WTC11 (cell line): ENCODE measurements around the genes FAM81B and RFESD.

GRCh38 chr5:90940517-90941020, 382.0 kb downstream of the ADGRV1 start:
- PRO-cap = bidirectional peak, plus-strand start at chr5:90940799, minus-strand start at chr5:90940660

- PRO-cap = no peak
Measured at GRCh38 chr5:90956416-90956957, 397.9 kb downstream of the ADGRV1 start.

- PRO-cap = no peak
Measured at GRCh38 chr5:91058416-91059142, 324.5 kb downstream of the ARRDC3 start.

GRCh38 chr5:91146089-91146714, 236.9 kb downstream of the ARRDC3 start:
- PRO-cap = no peak

DNA sequence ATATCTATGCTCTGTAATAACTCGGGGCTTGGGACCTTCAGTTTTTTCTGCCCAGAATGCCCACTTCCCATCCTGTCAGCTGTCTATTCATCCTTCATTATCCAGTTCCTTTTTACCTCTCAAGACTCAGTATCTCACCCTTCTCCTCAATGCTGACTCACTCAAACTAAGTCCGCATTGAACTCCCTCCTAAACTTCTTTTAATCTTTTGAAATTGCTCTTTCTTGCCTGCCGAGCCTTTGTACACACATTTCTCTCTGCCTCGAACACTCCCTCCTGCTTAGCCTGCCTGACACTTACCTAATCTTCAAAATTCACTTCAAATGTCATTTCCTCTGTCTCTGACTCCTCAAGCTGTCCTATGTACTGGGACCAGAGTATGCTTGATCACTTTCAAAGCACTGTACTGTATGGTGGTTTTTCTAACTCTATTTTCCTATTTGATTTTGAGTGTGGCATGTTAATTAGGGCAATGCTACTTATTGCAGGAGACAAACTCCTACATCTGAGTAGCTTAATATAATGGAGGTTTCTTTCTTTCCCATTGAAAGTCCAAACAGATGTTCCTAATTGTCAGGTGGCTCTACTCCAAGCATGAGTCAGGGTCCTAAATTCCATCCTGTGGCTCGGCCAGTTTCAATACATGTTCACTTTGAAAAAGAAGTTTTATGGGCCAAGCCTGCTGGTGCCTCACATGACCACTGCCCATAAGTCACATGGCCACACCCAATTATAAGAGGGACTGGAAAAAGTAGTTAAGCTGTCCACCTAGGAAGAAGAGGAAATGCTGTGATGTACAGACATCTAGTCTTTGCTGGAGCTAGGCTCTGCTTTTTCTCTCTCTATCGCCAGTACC, 170.6 kb downstream of the ARRDC3 start:
- PRO-cap = no peak

GRCh38 chr5:91369282-91369978, 13.7 kb downstream of the ARRDC3 start:
- PRO-cap = no peak

DNA sequence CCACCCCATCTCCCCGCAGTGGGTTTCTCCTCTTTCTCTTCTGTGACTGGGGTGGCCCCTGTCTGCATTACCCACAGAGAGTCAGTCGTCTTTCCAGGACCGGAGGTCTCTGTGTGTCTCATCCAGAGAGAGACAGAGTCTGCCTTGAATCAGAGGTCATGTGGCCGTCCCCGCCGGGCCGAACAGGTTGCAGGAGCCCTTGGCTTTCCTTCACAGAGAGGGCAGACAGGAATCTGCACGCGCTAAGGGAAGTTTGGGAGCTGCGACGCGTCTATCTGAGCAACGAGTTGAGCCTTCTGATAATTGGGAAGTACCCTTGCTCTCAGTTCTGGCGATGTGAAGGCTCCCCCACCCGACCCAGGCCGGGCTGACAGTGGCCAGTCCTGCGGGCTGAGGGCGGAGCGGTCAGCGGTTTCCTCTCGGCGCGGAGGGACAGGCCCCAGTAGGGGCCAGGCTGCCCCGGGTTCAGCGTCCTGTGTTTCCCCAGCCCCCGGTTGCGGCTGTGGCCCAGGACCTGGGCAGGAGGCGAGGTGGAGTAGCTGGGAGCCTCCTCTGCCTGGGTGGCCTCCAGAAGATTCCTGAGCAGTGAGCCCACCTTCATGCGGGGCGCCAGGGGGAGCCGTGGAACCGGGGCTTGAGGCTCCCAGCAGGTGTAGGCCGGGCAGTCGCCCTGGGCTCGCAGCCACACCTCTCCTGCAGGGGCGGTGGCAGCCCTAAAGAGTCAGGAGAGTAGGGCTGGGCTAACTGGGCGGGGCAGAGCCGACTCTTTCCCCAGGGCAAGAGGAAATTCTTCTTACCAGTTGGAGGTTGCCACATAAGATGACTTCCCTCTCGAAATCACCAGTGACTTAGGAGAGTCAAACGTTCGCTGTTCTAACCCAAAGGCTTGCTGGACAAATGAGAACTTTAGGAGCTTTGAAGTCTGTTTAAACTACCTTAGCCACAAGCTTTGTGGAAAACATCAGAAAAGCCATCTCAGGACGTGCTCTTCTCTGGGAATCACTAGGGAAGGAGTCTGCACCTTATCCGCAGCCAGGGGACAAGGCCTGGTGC, 13.9 kb downstream of the NR2F1 start:
- PRO-cap = no peak

- PRO-cap = no peak
Measured at GRCh38 chr5:93599424-93599775, 16.4 kb downstream of the NR2F1 start.

DNA sequence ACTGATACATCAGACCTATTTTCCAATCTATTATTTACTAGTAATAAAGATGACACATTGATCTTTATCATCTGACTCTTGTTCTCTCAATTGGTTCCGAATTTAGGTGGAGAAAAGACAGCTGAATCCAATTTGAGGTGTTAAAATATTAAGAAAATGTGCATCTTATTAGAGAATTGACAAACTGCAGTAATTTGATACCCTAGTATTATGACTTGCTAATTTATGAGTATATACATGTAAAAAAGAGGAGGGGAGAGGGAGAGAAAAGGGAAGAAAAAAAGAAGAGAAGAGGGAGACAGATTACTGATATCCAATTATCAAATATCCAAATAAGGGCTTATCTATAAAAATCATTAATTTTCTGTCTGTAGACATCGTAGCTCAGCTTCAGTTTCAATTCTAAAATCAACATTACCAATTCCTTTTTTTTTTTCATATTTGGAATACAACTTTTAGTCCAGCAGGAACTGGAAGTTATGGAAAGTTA, 183.8 kb downstream of the FAM172A start:
- PRO-cap = no peak

DNA sequence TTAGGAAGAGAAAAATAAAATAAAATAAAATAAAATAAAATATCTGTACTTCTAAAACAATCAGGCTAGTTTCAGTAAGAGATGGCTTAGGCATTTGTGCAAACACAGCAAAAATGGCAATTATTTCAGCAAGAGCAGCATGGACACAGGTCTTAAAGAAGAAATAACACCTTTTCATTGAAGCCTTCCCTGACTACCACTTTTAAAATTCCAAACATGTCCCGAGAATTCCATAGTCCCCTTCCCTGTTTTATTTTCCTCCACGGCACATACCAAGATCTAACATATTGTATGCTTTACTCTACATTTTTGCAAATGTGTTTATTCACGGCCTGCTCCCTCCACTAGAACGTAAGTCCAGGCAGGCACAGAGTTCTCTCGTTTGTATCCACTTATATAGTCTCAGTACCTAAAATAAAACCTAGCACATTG, 151.3 kb downstream of the FAM172A start:
- PRO-cap = no peak

GRCh38 chr5:94361695-94362408, 250.4 kb upstream of the FAM172A start:
- PRO-cap = bidirectional peak, plus-strand start at chr5:94362530, minus-strand start at chr5:94362329

GRCh38 chr5:94617912-94618422, 437 bp downstream of the KIAA0825 start:
- PRO-cap = bidirectional peak, plus-strand start at chr5:94618290, minus-strand start at chr5:94618125

GRCh38 chr5:95391051-95391492, at the start of gene FAM81B:
TSS of gene FAM81B (plus strand) at chr5:95391366.
- PRO-cap = no peak

DNA sequence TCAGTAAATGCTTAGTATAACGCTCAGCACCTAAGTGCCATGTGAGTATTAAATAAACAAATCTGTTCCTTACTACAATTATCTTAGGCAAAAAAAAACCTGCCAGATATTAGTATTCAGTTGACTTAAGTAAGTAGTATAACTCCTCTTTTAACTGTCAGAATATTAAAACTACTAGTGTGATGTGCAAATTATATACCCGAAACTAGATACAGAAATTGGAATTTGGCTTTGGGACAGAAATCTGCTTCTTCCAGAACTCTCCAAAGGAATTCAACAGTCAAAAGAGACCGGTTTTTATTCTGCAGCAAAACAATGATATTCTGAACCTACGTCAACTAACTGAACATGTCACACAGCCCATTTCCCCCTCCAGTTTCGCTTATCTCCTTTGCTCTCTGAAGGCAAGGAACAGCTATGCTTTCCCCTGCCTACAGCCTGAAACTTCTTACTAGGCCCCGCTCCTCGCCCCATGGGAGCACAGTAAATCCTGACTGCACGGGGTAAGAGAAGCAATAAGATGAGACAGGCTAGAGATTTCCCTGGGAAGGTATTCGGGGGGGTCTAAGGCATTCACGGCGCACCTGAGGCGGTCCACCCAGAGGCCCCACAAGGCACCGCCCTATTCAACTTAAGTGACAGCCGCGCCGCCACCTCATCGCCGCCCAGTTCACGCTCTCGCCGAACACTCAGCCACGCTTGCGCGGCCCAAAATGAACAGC, 488 bp downstream of the SKIC3 start:
- PRO-cap = bidirectional peak, plus-strand start at position 684 of the sequence, minus-strand start at position 525 of the sequence

DNA sequence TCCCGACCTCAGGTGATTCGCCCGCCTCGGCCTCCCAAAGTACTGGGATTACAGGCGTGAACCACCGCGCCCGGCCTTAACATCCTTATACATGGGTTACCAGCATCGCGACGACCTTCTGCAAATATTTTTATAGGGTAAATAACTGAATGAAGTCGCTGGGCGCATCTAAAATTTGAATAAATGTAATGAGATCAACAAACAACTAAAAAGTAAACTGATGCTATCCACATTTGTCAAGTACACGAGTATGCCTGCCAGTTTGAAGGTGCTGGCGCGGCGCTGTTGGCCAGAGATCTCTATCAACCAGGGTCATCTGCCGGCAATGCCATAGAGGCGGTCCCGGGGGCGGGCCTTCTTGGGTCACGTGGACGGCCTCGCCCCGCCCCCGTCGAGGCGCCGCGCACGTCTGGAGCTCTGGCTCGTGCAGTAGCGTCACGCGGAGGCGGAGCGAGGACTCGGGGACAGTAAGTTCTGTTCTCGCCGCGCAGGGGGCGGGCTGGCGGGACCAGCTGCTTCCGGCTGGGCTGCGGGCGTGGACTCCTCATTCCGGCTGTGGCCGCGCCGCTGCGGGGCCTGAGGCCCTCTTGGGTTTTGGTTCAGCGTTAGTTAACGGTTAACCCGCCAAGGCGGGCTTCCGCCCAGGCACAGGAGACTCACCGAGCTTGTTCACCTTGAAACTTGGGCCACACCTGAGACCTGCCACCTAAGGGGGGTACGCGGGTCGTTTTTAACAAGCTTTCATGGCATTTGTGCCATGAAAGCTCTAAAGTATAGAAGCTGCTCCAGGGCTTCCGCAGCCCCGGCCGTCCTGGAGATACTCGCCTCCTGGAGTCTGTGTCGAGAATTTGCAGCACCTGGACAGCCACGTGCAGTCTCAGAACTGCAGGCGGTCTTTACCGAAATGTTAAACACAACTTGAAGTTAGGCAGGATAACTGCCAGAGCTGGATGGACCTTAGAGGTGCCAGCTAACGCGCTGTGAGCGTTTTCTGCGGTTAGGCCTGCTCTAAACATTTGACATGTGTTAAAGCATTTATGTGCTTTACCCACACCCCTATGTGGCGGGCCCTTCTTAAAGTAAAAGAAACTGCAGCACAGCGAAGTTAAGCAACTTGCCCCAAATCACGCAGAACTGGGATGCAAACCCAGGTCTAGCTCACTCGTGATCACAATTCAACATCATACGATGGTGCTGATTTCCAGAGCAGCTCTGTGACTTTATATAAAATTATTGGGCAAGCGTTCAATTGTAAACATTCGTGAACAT, at the start of gene RFESD:
Gene RFESD, plus strand, starts transcription at position 427 of the 1,269 bp plus-strand sequence.
- PRO-cap = bidirectional peak, plus-strand start at position 547 of the sequence, minus-strand start at position 301 of the sequence; bidirectional peak, plus-strand start at position 832 of the sequence, minus-strand start at position 850 of the sequence

- PRO-cap = no peak
Measured at GRCh38 chr5:95720168-95720554, 11.0 kb upstream of the RHOBTB3 start.

GRCh38 chr5:95732435-95732769, 1.3 kb downstream of the RHOBTB3 start:
- PRO-cap = no peak

DNA sequence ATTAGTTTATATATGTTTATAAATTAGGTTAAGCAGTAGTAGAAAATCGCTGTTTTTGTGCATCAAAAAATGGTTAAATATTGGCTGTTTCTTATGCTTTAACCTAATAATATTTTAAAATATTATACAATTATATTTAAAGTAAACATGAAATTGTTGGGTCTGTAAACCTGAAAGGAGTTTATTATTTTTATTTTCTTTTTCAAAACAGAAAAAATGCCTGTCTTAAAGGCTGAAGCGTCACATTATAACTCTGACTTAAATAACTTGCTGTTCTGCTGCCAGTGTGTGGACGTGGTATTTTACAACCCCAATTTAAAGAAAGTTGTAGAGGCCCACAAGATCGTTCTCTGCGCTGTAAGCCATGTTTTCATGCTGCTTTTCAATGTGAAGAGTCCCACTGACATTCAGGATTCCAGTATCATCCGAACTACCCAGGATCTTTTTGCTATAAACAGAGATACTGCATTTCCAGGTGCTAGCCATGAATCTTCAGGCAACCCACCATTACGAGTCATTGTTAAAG, 24.1 kb downstream of the RHOBTB3 start:
- PRO-cap = no peak

- PRO-cap = no peak
Measured at GRCh38 chr5:95760120-95761130, 29.3 kb downstream of the RHOBTB3 start.

GRCh38 chr5:95815789-95816118, 6.8 kb downstream of the GLRX start:
- PRO-cap = no peak